ENCODE results near the genes TMC2 and C20orf141.

DNA sequence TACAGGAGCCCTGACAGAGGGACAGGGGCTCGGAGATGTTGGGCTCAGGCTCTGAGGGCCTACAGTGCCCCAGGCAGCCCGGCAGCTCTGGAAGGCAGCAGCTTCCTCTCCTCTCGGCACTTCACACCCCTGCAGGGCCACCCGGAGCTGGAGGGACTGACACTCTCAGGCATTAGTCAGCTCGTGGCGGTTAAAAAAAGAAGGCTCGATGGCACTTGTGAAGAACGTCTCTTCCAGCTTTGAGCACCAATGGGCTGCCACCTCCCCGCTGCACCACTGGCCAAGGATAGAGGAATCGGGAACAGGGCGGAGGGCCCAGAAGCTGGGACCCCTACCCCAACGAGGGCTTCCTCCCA, 62.5 kb upstream of the SIRPA start:
- RRBS = 34% methylated on average over 3 of the region's 12 CpGs

GRCh38 chr20:2210823-2211678, 84.8 kb upstream of the TGM3 start:
- RRBS = no CpG with 5 or more reads among the region's 5 CpGs

GRCh38 chr20:2264698-2265405, 30.9 kb upstream of the TGM3 start:
- RRBS = no CpG with 5 or more reads among the region's 11 CpGs

DNA sequence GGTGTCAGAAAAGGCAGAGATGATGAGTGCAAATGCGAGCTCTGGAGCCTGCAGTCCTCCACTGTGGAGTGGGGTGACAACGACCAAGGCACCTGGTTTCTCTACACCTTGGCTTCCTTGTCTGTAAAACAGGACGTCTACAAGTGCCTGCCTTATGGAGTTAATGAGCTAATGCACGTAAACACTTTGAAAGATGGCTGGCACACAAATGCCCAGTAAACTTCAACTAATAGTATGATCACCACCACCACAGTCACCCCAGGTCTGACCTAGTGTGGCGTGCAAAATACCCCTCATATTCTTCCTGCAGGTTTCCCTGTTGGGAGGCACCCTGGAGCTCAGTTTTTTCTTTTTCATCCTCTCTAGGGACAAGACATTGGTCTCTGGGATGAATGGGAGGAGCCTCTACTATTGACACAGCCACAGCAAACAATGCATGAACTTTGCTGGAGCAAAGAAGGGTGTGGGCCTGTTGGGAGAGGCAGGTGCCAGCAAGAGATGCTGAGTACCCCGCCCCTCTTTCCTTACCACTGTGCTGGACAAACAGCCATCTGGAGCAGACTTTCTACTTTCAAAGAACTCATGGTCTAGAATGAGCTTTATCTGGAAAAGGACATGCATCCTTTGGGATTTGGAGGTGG, 10.0 kb downstream of the TGM3 start:
- RRBS = no CpG with 5 or more reads among the region's 6 CpGs

DNA sequence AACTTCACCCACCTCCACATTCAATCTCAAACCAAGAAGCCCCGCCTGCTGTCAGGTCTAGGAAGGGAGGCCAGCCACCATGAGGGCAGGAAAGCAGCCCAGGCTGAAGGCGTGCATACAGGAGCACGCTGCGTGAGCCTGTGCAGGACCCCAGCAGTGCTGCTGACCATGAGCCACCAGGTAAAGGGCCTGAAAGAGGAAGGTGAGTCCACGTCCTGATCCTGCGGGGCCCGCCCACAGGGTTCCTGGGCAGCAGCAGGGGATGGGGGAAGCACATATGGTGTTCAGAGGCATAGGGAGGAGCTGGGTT, at the start of gene TMC2:
Gene TMC2, plus strand, starts transcription at position 120 of the 310 bp plus-strand sequence.
- RRBS = no CpG with 5 or more reads among the region's 7 CpGs

- RRBS = under 1% methylated on average over 14 of the region's 59 CpGs
These were observed 648 bp downstream of the NOP56 start for GRCh38 chr20:2652758-2653801.

- RRBS = 100% methylated on average over 1 of the region's 19 CpGs
These were observed 41.0 kb downstream of the CPXM1 start for GRCh38 chr20:2759285-2759996.

- RRBS = 88% methylated on average over 16 of the region's 22 CpGs
These were observed 4.5 kb upstream of the CPXM1 start for GRCh38 chr20:2804888-2805266.

- RRBS = 61% methylated on average over 2 of the region's 8 CpGs
These were observed at the start of gene C20orf141 for GRCh38 chr20:2814546-2815170. Gene C20orf141, plus strand, starts transcription at chr20:2814987.

GRCh38 chr20:2819973-2820894, 4.1 kb downstream of the TMEM239 start:
- RRBS = no CpG with 5 or more reads among the region's 32 CpGs

DNA sequence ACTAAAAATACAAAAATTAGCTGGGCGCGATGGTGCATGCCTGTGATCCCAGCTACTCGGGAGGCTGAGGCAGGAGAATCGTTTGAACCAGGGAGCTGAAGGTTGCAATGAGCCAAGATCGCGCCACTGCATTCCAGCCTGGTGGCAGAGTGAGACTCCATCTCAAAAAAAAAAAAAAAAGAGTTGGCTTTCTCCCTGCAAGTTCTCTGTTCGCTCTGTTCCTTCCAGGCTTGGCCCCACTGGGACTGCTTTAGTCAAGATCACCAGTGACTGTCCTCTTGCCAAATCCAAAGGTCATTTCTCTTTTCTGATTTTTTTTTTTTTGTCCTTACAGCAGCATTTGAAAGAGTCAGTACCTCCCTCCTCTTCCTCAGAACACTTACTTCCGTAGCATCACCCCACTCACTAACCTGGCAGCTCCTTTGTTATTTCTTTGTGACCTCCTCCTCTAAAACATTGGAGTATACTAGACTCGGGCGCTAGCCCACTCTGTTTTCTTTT, 10.8 kb upstream of the GNRH2 start:
- RRBS = no CpG with 5 or more reads among the region's 10 CpGs

DNA sequence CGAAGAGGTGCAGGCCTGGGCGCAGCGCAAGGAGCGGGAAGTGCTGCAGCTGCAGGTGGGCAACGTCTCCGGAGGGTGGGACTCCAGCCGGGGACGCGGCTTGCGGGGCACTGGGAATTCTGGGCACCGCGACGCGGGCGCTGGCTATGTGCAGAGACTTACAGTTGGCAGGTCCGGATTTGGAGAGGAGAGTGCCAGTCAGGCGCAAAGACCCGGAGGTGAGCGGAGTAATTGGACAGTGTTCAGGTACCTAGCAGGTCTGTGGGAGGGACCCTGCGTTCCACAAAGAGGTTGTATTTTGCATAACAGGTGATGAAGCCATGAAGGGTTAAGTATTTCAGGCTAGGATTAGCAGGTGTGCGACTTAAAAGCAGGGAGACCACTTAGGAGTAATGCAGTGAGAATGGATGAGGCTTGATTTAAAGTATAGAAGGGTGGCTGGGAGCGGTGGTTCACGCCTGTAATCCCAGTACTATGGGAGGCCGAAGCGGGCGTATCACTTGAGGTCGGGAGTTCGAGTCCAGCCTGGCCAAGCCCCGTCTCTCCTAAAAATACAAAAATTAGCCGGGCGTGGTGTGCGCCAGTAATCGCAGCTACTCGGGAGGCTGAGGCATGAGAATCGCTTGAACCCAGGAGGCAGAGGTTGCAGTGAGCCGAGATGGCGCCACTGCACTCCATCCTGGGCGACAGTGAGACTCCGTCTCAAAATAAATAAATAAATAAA, 993 bp downstream of the MRPS26 start:
- RRBS = 9% methylated on average over 5 of the region's 39 CpGs

- RRBS = 88% methylated on average over 5 of the region's 13 CpGs
These were observed 382 bp upstream of the OXT start for GRCh38 chr20:3070962-3071513.

GRCh38 chr20:3158884-3159468, 689 bp downstream of the FASTKD5 start:
- RRBS = no CpG with 5 or more reads among the region's 14 CpGs

DNA sequence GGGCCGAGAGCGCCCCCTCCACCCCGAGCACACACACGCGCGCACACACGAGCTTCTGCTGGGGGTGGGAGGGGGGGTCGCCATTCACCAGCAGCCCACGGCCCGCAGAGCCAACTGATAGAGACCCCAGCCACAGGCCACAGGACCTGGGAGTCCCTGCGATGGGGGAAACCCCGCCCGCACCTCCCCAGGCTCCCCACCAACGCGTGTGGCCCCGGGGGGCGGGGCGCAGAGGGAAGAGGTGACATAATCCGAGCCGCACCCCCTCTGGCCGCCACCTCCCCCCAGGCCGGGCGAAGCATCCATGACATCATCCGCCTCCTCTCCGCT, 396 bp downstream of the LZTS3 start:
- RRBS = 1% methylated on average over 8 of the region's 25 CpGs

GRCh38 chr20:3222815-3223225, 13.5 kb downstream of the ITPA start:
- RRBS = no CpG with 5 or more reads among the region's 11 CpGs

GRCh38 chr20:3326788-3327290, 80.6 kb downstream of the DNAAF9 start:
- RRBS = no CpG with 5 or more reads among the region's 6 CpGs

- RRBS = 21% methylated on average over 3 of the region's 10 CpGs
These were observed 67.2 kb downstream of the DNAAF9 start for GRCh38 chr20:3340080-3340898.

GRCh38 chr20:3647824-3648725, 15.1 kb downstream of the GFRA4 start:
- RRBS = no CpG with 5 or more reads among the region's 7 CpGs

- RRBS = 94% methylated on average over 28 of the region's 107 CpGs
These were observed 15.6 kb downstream of the ADISSP start for GRCh38 chr20:3751682-3752660.

All from CMK (cell line).